Cytotoxic T cell (primary cell): ENCODE measurements around the genes KMT2E and SRPK2.

DNA sequence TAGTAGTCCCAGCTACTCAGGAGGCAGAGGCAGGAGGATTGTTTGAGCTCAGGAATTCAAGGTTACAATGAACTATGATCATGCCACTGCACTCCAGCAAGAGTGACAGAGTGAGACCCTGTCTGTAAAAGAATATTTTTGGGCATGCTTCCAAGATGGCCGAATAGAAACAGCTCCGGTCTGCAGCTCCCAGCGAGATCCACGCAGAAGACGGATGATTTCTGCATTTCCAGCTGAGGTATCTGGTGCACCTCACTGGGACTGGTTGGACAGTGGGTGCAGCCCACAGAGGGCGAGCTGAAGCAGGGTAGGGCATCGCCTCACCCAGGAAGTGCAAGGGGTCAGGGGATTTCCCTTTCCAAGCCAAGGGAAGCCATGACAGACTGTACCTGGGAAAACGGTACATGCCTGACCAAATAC, 37.2 kb upstream of the ARMC10 start:
- PRO-cap, 2 experiments, result no peak in any of the 2 experiments

DNA sequence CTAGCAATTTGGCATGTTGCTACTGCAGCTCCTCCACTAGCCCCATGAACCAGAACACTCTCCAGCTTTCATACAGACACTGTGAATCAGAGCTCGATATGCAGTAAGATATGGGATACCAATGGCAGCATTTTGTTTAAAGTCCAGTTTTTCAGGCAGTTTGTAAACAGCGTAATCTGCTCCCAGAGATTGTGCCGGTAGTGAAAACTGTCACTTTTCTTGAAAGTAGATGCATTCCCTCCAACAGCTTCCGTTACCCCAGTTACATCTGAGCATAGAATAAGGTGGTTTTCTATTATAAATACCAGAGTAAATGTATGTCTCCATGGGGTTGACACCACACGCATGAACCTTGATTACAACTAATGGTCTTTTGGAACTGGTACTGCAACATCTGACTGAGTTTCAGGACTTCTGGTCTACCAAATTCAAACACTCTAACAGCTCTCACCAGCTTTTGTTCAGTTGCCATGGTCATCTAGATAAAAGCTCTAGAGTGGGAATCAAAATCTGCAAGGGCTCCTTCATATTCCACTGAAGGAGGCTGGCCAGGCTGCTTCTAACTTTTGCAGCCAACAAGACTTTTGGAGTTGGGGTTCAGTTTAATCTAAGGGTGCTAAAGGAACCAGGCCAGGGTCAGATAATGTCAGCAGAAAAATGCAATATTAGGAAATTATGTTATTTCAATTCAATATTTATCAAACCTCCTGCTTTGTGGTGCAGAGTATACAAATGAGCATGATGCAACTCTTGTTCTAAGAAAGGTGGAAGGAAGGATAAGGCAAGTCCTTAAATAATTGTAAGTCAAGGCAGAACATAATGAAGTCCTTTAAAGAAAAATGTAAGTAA, 14.4 kb downstream of the ARMC10 start:
- PRO-cap, 2 experiments, result no peak in any of the 2 experiments

GRCh38 chr7:103141346-103142199, 7.3 kb downstream of the NAPEPLD start:
- PRO-cap, 2 experiments, result no peak in any of the 2 experiments

GRCh38 chr7:103151937-103152341, 3.0 kb upstream of the NAPEPLD start:
- PRO-cap, 2 experiments, result no peak in any of the 2 experiments

DNA sequence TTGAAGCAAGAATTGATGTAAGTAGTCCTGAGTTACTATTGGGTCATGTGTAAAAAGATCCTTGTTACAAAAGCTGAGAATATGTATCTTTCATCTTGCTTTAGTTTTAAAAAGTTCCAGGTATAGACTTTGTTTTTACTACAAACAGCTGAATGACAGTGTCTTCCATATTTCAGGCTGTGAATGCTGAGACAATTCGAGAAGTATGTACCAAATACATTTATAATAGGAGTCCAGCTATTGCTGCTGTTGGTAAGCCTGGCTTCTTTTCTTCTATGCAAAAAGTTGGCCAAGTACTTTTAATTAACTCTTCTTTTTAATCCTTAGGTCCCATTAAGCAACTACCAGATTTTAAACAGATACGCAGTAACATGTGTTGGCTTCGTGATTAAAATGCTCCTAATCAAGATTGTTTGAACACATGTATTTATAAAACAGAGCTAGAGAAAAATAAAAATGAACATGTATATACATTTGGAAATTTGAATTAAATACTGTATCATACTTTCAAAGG, 14.7 kb downstream of the PMPCB start:
- PRO-cap, 2 experiments, result no peak in any of the 2 experiments

- PRO-cap, 2 experiments, result no peak in any of the 2 experiments
Measured at GRCh38 chr7:103728018-103728292, 261.5 kb downstream of the RELN start.

DNA sequence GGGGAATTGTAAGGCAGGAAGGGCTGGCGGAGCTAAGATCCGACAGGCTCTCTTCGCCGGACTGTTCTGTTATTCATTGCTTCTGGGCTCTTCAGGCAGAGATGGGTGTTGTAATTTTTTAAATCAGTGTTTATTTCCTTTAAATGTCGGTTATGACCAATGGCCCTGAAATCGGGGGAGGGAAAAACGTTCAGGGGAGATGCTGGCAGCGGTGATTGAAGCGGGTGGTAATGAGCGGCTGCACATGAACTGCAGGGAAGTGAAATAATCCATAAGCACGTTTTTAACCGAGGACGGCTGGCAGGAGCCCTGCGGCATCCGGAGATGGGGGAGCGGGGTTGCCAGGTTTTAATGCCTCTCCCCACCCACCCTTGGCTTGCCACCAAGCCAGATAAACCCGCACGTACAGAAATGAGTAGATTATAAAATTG, 927 bp upstream of the RELN start:
- PRO-cap, 2 experiments, result no peak in any of the 2 experiments

- PRO-cap, 2 experiments, result no peak in any of the 2 experiments
Measured at GRCh38 chr7:104563436-104563977, 235.1 kb downstream of the LHFPL3 start.

DNA sequence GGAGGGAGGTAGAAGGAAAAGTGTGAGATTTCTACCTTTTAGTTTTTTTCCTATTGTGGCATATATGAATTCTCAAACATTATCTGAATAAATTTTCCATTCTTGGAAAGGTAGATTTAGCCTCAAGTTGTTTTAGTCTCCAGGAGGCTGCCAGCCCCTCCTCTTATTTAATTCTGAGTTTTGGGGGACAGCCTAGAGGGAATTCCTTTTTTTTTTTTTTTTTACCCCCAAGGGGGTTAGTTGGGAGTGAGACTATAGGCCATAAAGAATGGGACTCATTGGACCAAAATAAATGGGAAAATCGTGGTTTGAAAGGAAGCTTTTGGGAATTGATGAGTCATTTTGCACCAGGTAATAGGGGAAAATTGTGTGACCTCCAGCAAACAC, 341.5 kb downstream of the LHFPL3 start:
- PRO-cap, 2 experiments, result no peak in any of the 2 experiments

GRCh38 chr7:104710384-104710788, 303.6 kb upstream of the KMT2E start:
- PRO-cap, 2 experiments, result no peak in any of the 2 experiments

- PRO-cap, 2 experiments, result no peak in any of the 2 experiments
Measured at GRCh38 chr7:104883681-104884620, 130.1 kb upstream of the KMT2E start.

GRCh38 chr7:104985716-104986529, 28.1 kb upstream of the KMT2E start:
- PRO-cap, 2 experiments, result no peak in any of the 2 experiments

- PRO-cap, 2 experiments, result peak in 2 of 2 experiments; most common plus-strand start chr7:105014249 (in 2)
Measured at GRCh38 chr7:105014167-105014475, at the start of gene KMT2E. TSS of gene KMT2E (plus strand) at chr7:105014205.

DNA sequence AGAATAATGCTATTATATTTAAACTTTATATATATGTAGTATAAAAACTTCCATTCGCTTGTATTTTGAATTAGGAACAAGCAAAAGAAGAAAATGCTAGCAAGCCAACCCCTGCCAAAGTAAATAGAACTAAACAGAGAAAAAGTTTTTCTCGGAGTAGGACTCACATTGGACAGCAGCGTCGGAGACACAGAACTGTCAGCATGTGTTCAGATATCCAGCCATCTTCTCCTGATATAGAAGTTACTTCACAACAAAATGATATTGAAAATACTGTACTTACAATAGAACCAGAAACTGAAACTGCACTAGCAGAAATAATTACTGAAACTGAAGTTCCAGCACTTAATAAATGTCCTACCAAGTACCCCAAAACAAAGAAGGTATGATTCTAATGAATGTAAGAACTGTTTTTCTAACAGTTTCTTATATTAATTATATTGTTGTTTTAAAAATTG, 87.8 kb downstream of the KMT2E start:
- PRO-cap, 2 experiments, result no peak in any of the 2 experiments

DNA sequence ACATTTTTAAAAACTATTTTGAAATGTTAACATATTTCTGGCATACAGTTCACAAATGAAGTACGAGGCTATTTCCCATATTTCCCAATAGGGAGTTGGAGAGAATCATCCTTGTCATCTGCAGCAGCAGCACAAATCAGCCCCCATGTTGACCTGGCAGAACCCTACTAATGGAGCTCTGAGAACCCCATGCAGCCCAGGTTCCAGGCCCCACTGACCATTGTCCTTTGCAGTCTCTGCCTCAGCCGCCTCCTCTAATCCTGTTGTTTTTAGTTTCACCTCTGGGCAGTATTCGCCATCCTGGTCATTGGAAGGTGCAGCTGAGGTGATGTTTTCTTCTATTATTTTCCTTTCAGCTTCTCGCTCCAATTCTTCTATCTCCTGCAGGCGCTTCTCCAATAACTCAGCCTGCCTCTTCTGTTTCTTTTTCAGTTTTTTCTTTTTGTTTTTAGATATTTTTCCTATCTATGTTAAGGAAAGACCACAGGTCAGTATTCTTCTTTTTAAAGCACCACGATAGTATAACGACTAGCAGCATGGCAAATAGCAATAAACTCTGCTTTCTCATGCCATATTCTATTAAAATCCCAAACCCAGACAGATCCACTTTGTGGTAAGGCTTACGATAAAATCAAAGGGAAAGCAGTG, 129.0 kb downstream of the KMT2E start:
- PRO-cap, 2 experiments, result no peak in any of the 2 experiments

DNA sequence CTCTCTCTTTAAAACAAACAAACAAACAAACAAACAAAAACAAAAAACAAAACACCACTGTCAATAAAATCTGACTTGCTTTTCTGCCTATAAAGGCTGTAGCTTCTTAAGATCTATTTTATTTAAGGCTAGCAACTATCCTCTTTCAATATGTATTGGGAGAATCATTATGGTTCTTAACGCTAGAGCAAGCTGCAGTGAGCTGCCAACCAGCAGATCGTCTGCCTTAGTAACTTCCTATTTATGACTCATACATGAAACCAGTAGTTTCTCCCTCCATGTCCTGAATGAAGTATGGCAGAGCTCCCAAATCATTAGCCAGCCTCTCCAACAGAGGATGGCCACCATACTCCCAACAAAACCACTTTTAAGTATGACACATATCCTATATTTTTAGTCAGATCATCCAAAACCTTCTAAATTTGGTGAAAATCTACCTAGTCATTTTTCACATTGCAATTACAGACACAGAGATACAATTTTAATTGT, 163.5 kb downstream of the SRPK2 start:
- PRO-cap, 2 experiments, result no peak in any of the 2 experiments

- PRO-cap, 2 experiments, result no peak in any of the 2 experiments
Measured at GRCh38 chr7:105273265-105273969, 115.3 kb downstream of the SRPK2 start.

GRCh38 chr7:105388565-105389653, at the start of gene SRPK2:
TSS of gene SRPK2 (minus strand) at chr7:105388921.
- PRO-cap, 2 experiments, result peak in 2 of 2 experiments; most common plus-strand start chr7:105388805 (in 1); most common minus-strand start chr7:105388901 (in 2)

- PRO-cap, 2 experiments, result no peak in any of the 2 experiments
Measured at GRCh38 chr7:105582636-105582976, 1.3 kb upstream of the EFCAB10 start.

DNA sequence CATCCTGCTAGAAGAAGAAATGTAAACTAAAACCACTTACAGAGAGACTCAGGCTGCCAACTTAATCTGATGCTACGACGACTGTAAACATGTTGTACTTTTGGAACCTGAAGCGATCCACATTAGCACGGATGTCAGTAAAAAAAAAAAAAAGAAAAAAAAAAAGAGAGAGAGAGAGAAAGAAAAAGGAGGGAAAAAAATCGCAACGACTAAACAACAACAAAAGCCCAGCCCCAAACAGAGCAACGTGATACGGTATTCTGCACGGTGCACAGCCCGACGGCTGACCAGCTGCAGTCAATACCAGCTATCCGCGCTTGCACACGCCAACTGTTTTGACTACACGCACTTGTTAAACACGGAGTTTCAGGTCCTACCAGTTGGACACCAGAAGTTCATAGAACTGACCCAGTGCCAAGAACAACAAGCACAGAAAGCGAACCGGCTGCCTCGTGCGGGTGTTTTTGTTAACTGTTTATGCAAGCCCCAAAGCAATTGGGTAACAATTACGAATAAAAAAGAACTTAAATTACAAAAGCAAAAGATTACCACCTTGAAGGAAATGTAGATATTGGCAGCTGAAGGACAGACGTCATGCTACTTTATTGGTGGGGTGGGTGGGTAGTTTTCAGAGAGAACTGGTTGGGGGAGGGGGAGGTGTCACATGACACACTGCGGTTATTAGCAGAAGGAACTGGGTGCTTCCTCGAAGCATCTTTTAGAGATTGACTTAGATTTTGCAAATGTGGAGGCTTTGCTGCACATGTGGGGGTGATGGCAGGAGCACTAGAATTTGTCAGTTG, 110.4 kb upstream of the EFCAB10 start:
- PRO-cap, 2 experiments, result peak in 2 of 2 experiments; most common plus-strand start position 250 of the sequence (in 2); most common minus-strand start position 332 of the sequence (in 2)